Cytotoxic T cell (primary cell): Measurements from ENCODE around the genes ATP1A3, CD177 and ZNF404.

DNA sequence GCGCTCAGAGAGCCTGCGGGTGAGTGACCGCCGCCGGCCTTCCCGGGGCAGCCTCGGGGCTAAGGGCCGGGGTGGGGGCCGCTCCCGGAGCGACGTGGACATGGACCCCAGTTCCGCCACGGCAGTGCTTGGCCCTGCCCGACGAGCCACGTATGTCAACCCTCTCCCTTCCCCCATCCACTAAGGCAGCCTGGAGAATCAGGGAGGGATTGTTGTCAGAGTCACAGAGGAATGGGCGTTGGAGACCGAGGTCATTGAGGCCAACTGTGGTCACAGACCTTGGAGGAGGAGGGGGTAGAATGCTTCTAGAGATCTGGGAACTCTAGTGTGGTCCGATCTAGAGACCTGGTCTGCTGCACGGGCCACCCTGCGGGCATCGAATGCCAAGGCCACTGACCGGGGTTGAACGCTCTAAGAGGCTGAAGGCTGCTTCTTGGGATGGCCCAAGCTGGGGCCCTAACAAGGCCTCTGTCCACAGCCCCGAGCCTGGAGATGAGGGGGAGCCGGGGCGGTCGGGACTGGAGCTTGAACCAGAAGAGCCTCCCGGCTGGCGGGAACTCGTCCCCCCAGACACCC is 15.1 kb downstream of the ARHGEF1 start:
- PRO-cap, 2 experiments = no peak in any of the 2 experiments

DNA sequence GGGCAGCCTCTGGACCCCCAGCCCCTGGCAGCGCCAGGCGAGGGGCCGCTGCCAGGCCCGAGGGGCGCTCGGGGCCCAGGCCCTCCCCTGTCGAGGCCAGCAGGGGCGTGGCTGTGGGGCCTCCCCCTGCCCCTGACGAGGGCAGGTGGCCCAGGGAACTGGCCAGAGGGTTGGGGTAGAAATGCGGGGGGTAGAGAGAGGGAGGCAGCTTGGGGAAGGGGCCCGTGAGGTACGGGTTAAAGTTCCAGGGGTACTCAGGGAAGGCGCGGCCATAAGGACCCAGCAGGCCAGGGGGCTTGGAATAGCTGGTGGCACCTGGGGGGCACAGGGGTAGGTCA is 19.9 kb downstream of the ERFL start:
- PRO-cap, 2 experiments = no peak in any of the 2 experiments

DNA sequence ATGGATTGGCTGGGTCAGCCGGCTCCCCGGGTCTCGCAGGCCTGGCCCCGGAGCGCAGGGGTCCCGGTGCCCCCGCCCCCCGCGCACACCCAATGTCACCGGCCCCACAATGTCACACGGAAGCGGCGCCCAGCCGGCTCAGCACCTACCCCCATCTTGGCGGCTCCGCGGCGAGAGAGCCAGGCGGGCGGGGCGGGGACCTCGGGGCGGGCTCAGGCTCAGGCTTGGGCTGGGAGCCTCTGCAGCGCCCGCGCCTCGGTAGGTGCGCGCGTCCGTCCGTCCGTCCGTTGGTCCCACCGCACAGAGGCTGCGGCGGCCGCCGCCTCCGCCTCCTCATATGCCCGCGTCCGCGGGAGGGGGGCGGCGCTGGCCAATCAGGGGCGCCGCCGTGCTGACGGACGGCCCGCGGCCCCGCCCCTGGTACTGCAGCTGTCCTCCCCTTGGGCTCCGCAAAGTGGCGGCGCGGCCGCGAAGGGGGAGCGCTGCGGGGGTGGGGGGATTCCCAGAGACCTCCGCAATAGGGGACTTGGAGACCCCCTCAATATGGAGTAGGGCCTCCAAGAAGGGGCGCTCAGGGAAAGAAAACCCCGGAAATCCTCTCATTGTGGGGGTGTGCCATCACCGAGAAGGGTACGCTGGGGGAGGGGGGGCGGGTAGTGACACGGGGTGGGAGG is at the start of gene ATP1A3:
TSS of gene ATP1A3 (minus strand) at position 309 of the 674 bp plus-strand sequence.
- PRO-cap, 2 experiments = peak in 2 of 2 experiments; most common plus-strand start position 182 of the sequence (in 1); most common minus-strand start position 118 of the sequence (in 1)

- PRO-cap, 2 experiments = no peak in any of the 2 experiments
Measured at GRCh38 chr19:42098683-42099267, 22.8 kb downstream of the ZNF574 start.

GRCh38 chr19:42152250-42152859 is 20.1 kb upstream of the POU2F2 start:
- PRO-cap, 2 experiments = no peak in any of the 2 experiments

DNA sequence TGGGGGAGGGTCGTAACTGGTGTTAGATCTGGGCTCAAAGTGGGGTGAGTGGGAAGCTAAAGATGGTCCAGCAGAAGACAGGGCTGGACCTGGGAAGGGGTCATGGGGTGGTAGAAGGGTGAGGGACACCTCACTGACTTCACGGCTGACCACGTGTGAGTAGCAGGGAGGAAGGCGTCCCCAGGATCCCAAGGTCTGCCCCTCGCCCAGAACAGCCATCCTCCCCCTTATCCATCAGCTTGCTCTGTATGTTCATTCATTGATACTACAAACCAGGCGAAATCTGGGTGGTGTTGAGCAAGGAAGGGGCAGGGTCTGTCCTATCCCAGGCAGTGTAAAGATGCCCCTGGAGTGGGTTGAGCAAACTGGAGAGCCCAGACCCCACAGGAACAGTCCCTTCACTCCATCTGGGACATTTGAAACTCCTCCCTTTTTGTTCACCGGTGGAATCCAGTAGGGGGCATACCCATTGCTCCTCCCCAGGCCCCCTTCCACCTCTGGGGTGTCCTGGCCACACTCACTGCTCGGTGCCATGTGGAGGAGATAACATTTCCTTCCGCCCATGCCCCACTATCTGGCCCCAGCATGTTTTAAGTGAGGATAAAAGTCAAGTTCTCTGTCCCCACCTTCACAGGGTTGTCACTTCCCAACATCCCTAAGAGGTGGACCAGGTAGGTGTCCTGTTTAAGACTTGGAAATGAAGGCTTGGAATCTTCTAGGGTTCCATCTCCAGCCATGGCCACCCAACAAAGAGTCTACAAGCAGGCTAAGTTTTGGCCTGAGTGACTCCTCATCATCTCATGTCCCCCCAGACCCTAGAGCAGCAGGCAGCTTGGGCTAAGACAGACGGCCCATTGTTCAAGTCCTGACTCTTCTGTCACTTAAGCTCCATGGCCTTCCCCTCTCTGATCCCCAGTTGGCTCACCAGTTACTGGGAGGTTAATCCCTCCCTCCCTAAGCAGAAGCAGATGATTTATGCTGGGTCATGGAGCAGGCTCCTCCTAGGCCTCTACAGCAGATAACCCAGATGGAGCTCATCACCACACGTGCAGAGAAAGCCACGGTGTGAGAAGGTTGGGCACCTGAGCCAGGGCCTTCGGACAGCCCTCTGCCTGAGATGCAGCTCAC is 9.2 kb downstream of the ZNF526 start:
- PRO-cap, 2 experiments = no peak in any of the 2 experiments

- PRO-cap, 2 experiments = no peak in any of the 2 experiments
Measured at GRCh38 chr19:42233578-42234461, 8.6 kb downstream of the GSK3A start.

- PRO-cap, 2 experiments = peak in 1 of 2 experiments; most common minus-strand start chr19:42285194 (in 1)
Measured at GRCh38 chr19:42285125-42285436, 16.0 kb downstream of the CIC start.

DNA sequence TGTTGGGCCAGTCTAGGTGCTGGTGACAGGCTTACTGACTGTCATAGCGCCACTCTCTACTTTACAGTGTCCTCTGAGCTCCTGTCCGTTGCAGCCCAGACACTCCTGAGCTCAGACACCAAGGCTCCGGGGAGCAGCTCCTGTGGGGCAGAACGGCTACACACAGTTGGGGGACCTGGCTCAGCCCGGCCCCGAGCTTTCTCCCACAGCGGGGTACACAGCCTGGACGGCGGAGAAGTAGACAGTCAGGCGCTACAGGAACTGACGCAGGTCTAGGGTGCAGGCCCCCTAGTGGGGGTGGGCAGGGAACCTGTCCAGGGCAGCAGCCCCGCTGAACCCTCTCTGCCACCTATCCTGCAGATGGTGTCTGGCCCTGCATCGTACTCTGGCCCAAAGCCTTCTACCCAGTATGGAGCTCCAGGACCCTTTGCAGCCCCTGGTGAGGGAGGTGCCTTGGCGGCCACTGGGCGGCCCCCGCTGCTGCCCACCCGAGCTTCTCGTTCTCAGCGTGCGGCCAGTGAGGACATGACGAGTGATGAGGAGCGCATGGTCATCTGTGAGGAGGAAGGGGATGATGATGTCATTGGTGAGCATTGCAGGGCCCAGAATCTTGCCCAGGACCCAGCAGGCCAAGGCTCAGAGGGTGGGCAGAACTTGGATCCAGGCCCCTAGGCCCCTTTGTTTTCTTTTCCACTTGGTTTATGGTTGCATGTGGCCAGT is 13.0 kb upstream of the PRR19 start:
- PRO-cap, 2 experiments = no peak in any of the 2 experiments

- PRO-cap, 2 experiments = peak in 2 of 2 experiments; most common minus-strand start chr19:42396909 (in 2)
Measured at GRCh38 chr19:42396812-42397006, 6.6 kb upstream of the CNFN start.

GRCh38 chr19:42401064-42401850 is 11.2 kb upstream of the CNFN start:
- PRO-cap, 2 experiments = peak in 1 of 2 experiments; most common plus-strand start chr19:42401737 (in 1); most common minus-strand start chr19:42401705 (in 1)

DNA sequence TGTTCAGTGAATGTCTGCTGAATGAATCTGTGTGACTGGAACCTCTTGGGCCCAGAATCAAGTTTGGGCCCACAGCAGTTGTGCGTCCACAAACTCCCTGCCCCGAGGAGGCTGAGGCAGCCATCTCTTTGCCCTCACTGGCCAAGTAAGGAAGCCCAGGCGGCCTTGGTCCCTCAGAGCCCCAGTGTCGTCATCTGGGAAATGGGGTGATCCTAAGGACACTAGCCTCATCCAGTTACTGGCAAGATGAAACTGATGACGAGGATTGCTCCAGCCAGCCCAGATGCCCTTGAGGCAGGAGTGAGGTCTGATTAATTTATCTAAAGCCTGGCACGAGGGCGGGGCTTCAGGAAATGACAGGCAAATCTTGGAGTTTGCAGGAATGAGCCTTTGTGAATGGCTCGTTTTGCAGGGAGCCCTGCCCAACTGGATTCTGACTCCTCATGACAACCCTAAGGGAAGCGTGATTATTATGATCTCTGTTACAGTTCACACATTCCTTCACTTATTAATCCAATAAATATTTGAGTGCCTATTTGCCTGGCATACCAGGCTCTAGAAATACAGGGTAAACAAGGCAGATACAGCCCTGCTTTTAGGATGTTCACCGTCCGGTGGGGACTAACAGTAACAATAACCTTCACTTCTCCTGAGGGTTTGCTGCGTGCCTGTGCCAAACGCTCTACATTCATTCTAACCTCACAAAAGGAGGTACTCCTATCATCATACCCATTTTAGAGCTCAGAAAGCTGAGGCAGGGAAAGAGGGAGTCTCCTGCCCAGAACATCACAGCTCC is 5.5 kb downstream of the LIPE start:
- PRO-cap, 2 experiments = no peak in any of the 2 experiments

DNA sequence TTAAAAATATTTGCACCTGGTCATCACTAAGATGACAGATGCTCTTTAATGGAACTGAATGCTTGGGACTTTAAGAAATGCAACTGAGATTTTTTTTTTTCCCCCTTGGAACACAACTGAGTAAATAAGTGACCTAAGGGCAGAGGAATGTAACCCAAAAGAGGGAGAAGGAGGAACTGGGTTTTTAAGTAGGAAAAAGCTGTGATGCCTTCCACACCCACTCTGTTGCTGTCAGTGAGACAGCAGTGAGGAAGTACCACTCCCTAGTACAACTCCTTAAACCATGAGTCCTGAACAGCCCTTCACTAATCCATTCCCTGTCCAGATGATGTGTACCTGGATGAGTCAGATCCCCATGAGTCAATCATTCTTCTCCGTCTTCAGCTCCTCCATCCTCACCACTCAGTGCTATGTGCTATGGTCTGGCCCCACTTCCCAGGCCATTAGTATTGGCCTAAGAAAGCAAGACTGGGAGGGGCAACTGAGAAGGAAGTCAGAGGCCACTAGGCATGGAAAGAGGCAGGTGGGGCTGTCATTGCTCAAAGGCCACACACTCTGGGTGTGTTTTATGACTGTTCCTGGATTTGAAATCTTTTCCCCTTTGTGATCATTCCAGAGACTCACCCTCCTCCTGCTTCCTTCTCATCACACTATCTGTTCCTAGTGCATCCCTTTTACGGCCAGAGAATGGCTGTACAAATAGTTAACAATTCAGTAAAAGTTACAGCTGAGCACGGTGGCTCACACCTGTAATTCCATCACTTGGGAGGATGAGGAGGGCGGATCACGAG is 13.0 kb upstream of the CXCL17 start:
- PRO-cap, 2 experiments = no peak in any of the 2 experiments

DNA sequence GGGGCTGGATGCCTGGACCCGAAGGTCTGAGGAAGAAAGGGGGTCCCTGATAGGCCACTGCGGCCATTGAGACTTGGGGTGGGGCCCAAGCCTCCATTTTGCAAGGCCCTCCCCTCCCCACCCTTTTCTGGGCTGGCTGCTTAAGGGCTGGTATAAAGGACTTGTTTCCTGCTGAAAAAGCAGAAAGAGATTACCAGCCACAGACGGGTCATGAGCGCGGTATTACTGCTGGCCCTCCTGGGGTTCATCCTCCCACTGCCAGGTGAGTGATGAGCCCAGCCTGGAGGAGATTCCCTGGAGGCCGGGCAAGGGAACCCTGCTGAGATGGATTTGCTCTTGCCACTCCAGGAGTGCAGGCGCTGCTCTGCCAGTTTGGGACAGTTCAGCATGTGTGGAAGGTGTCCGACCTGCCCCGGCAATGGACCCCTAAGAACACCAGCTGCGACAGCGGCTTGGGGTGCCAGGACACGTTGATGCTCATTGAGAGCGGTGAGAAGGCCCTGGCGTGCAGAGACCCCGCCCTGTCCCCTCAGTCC is at the start of gene CD177:
TSS of gene CD177 (plus strand) at position 182 of the 536 bp plus-strand sequence.
- PRO-cap, 2 experiments = no peak in any of the 2 experiments

DNA sequence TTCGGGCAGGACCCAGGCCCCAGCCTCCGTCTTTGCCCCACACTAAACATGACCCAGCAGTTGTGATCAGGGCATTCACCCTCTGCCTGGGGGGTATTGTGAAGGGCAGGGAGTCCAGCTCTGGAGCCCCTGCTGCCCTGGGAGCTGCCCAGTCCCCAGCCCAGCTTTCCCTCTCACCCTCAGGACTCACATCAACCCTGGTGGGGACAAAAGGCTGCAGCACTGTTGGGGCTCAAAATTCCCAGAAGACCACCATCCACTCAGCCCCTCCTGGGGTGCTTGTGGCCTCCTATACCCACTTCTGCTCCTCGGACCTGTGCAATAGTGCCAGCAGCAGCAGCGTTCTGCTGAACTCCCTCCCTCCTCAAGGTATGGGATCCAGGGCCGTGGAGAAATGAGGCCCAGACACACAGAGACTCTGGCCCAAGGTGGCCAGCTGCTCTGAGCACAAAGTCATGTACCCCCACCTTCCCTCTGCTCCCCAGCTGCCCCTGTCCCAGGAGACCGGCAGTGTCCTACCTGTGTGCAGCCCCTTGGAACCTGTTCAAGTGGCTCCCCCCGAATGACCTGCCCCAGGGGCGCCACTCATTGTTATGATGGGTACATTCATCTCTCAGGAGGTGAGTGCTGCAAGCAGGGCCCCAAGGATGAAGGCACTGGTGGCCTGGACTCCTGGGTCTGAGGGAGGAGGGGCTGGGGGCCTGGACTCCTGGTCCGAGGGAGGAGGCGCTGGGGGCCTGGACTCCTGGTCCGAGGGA is 7.7 kb downstream of the CD177 start:
- PRO-cap, 2 experiments = no peak in any of the 2 experiments

- PRO-cap, 2 experiments = no peak in any of the 2 experiments
Measured at GRCh38 chr19:43574306-43574810, 969 bp downstream of the XRCC1 start.

DNA sequence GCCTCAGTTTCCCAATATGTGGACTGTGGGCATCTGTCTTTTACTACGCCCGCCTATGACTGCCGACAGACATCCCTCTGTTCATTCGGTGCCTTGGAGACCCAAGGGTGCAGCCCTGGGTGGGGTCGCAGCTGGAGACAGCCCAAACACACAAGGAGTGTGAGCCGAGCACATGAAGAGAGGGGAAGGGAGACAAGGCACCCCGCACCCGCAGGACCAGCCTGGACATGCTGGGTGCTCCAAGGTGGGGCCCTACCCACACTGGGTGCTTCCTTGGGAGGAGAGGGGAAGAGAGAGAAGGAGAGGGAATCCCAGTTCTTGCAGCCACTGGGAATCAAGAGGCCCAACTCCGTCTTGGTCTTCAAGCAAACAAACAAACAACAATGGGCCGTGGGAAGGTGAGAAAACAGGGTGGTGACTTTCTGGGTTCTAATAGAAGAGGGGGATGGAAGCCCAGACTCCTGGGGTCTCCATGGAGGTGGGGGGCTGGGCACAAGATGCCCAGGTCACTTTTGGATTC is 981 bp downstream of the PINLYP start:
- PRO-cap, 2 experiments = no peak in any of the 2 experiments

- PRO-cap, 2 experiments = no peak in any of the 2 experiments
Measured at GRCh38 chr19:43699248-43700264, 16.3 kb upstream of the IRGC start.

DNA sequence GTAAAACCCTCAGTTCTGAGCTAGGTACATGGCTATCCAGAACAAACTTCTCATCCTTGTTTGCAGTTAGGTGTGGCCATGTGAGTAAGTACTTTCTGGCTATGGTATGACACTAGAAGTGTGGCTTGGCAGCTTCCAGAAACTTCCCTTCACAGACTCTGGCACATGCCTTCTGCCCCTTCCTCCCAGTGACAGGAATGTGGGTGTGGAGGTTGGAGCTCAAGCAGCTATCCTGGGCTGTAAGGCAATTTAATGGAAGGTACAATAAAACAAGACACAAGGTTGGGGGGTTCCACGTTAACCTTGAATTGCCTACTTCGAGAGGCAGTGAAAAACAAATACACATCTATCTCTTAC is 3.3 kb downstream of the SMG9 start:
- PRO-cap, 2 experiments = no peak in any of the 2 experiments

DNA sequence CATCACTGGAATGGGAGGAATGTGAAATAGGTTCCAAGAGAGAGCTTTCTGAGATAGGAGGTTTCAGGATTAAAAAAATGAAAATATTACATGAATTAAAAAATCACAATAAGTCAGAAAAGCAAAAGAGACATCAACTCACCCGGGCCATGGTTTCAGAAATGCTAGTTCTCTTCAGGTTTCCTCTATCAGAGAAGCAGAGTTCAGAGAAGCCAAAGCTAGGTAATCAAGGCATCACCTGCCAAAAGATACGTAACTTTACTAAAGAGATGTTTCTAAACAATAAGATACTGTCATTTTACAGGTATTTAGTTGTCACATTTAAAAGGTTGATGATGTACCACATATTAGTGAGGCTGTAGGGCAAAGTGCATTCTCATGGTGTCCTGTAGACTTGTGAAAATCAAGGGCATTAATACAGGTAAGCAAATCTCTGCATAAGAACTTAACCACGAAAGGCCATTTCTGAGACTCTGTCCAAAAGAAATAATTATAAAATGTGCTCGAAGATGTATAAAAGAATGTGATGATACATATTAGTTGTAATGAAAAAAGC is at the start of gene ZNF404:
TSS of gene ZNF404 (minus strand) at position 151 of the 556 bp plus-strand sequence.
- PRO-cap, 2 experiments = no peak in any of the 2 experiments